Metastatic Lung Carcinoma in the Adrenal Gland (tissue), 1 donor: ENCODE results near the gene ENO1.

GRCh38 chr1:8871587-8872599 lies 6.6 kb downstream of the ENO1 start:
- PRO-cap = no peak

DNA sequence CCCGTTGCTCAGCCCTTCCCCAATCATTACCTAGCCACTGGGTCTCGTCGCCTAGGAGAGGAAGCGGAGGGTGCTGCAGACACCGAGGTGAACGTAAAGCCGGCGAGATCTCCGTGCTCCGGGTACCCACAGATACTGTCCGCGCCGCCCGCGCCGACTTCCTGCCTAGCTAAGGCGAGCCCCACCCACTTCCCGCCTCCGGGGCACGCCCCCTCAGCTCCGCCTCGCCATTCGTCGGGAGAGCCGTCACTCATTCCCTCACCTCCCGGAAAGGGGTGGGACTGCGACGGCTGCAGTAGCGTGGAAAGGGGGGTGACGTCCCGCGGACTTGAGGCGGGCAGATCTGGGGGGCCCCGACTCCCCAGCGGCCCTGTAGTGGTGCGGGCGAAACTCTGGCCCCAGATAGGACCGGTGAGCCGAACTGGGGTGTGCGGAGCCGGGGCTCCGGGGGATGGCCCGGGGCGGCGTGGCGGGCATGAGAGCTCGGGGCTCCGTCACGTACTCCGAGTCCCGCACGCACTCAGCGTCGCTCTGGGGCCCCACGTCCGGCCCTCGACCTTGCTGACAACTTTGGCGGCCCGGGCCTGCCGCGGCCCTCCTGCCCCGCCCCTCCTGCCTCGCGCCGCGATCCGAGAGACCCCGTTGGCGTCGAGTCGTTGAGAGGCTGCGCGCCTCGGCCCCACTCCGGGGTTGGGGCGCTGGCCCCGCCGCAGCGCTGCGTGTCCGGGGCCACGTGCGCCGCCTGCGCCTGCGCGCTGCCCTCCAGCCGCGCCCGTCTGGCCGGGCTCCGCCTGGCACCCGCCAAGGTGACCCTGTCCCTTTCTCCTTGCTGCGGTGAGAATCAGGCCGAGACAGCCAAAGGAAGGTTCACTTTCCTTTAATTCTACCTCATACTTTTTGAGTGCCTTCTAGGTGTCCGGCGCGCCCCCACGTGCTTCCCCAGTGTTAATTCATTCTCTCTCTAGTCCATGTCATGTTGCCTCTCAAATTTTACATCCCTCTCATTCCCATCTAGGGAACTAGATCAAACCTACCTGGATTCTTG lies at the start of gene ENO1:
Gene ENO1 (minus strand): TSS at position 137 of the 1,045 bp plus-strand sequence.
- PRO-cap = bidirectional peak, plus-strand start at position 268 of the sequence, minus-strand start at position 137 of the sequence; bidirectional peak, plus-strand start at position 837 of the sequence, minus-strand start at position 709 of the sequence

- PRO-cap = unidirectional peak, minus-strand start at chr1:8880150
Measured at GRCh38 chr1:8879967-8880819, 1.7 kb upstream of the ENO1 start.

GRCh38 chr1:9009534-9010063 lies 16.6 kb downstream of the SLC2A7 start:
- PRO-cap = no peak

GRCh38 chr1:9084695-9085406 lies 15.4 kb upstream of the SLC2A5 start:
- PRO-cap = no peak

DNA sequence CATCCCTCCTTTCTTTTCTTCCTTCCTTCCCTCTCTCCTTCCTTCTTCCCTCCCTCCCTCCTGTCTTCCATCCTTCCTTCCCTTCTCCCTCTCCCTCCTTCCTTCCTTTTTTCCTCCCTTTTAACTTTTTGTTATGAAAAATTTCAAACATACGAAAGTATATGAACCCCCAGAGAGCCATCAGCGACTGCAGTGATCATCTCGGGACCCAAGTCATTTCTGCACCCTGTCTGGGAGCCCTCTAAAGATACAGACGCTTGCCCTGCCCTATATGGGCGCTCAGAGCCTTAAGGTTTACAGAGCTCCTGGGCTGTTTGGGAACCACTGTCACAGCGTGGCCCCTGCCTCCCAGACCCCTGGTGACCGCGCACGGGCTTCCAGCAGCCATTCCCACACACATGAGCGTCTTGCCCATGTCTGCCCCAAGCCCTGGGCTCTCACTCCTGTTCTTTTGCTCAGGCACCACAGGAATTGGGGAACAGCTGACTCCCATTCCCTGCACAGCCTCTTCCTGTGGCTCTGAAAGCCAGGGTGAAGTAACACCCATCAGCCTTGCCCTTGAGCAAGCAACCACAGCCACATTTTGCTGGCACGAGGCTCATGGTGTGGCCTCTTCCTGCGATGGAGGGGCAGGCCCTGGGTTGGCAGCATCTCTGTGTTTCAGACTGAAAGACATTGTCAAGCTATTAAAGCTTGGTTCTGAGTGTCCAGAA lies 14.2 kb upstream of the GPR157 start:
- PRO-cap = no peak

GRCh38 chr1:9150750-9151399 lies 22.0 kb upstream of the GPR157 start:
- PRO-cap = no peak

GRCh38 chr1:9151400-9152009 lies 22.6 kb upstream of the GPR157 start:
- PRO-cap = no peak

GRCh38 chr1:9239326-9240472 lies 5.1 kb downstream of the H6PD start:
- PRO-cap = unidirectional peak, plus-strand start at chr1:9239729

- PRO-cap = no peak
Measured at GRCh38 chr1:9246861-9247290, 12.3 kb downstream of the H6PD start.

GRCh38 chr1:9249192-9250434 lies 15.0 kb downstream of the H6PD start:
- PRO-cap = no peak

DNA sequence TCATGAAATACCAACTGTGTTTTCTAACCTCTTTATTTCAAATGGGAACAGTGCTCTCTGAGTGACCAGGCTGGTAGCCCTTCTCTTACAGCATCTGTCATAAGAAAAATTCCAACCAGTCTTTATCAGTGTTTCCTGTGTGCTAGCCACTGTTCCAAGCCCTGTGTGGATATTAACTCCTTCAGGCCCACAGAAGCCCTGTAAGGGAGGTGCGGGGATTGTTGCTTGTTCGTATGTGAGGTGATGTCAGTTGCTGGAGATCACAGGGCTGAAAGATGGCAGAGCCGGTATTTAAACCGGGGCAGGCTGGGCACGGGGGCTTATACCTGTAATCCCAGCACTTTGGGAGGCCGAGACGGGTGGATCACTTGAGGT lies 19.2 kb downstream of the H6PD start:
- PRO-cap = no peak

- PRO-cap = no peak
Measured at GRCh38 chr1:9317832-9318478, 25.3 kb downstream of the SPSB1 start.

- PRO-cap = no peak
Measured at GRCh38 chr1:9325433-9326079, 32.9 kb downstream of the SPSB1 start.

GRCh38 chr1:9349429-9350114 lies 56.9 kb downstream of the SPSB1 start:
- PRO-cap = no peak

DNA sequence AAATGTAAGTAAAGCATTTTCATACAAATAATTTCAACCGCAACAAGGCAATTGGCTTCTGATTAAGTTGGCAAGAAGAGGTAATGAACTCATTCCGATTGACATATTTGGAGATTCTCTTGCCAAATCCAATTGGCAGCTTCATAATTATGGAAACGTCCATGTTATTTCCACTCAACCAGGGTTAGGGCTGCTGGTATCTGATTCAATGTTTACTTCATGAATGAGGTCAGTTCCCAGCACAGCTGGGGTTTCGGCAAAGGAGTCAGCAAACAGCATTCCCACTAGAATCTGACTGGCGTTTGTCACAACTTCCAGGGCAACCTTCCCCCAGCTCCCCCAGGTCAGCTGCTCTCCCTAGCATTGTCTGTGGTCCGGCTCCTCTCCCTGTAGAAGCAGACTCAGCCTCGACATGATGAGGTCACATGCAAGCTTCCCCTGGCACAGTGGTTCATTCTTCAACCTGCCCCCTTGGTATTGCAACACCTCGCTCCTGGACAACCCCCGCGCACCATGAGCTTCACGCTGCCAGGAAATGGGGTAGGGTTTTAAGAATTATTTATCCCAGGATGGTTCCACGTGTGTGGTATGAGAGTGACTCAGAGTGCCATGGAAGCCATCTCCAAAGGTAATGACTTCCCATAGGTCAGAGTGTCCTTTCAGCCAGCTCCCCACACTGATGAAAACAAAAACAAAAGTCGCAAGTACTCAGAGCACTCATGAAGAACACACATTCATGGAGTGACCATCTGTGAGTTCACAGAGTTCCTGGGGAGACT lies 100.7 kb upstream of the SLC25A33 start:
- PRO-cap = no peak

DNA sequence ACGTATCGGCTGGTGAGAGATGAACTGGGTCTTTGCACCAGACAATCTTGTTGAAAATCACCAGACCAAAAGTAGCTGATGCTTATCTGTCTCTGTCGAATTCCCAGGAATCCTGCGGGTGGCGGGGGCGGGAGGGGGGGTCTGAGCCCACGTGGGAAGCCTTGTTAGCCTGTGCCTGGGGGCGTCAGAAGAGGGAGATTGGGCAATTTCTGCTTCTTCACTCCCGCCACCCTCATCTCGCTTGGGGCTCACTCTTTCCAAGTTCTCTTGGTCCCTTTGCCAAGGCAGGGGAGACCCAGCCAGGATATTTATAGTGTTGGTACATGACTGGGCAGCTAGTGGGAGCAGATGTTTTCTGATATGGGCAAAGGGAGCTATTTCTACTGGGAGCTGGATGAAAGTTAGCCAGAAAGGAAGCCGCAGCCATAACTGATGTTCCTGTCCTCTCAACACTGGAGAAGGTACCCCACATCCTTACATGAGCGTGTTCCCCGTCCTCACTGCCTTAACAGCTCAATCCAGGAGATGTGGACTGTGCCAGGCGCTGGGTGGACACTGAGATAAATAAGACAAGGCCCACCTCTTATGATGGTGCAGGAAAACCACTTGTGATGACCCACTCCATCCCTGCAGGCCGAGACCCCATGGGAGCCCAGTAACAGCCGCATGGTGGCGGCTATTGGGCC lies 89.9 kb upstream of the SLC25A33 start:
- PRO-cap = no peak

- PRO-cap = no peak
Measured at GRCh38 chr1:9501016-9501616, 38.1 kb upstream of the SLC25A33 start.

- PRO-cap = no peak
Measured at GRCh38 chr1:9561284-9561818, 22.1 kb downstream of the SLC25A33 start.

DNA sequence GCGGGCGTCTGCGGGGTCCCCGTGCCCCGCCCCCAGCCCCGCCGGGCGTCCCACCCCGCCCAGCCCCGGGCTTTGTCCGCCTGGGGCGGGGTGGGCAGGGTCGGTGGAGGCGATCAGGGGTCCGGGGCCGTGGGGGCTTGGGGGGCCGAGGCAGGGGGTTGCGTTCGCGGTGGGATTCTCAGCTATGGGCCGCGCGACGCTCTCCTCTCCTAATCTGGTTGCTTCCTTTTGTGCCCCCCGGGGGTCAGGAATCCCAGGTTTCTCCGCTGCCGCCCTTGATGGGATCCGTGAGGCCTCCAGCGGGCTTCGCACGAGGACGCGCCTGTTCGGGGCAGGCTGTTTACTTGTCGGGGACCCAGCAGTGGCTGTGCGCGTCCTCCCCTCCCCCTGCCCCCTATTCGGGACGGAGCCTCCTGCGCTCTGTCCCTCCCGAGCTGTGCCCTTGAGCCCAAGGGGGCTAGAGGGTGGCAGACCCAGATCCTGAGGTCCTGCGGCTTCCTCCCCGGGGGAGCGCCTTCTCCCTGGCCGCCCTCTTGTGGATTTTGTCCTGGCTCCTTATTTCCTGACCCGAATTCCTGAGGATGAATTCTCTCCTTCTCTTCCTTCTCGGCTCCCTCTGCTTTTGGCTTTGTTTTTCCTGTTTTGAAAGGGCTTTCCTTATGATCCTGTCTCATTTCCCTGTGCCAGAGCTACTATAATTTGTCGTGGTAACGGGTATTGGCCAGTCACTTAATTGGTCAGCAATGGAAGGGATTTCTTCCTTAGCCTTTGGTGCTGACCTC lies 38.4 kb downstream of the PIK3CD start:
- PRO-cap = unidirectional peak, minus-strand start at position 535 of the sequence